HT-29 (cell line): ENCODE results near the gene ACVR1.

GRCh38 chr2:152681129-152681414 is 36.2 kb downstream of the PRPF40A start:
- RAMPAGE, long total RNA: no peak

- RAMPAGE, long total RNA: no peak
These were observed 1.7 kb downstream of the RPRM start for GRCh38 chr2:153476403-153477638.

- RAMPAGE, long total RNA: no peak
These were observed 30.6 kb upstream of the RPRM start for GRCh38 chr2:153509215-153509521.

- RAMPAGE, long total RNA: no peak
These were observed 649 bp upstream of the GALNT13 start for GRCh38 chr2:153871049-153871497.

DNA sequence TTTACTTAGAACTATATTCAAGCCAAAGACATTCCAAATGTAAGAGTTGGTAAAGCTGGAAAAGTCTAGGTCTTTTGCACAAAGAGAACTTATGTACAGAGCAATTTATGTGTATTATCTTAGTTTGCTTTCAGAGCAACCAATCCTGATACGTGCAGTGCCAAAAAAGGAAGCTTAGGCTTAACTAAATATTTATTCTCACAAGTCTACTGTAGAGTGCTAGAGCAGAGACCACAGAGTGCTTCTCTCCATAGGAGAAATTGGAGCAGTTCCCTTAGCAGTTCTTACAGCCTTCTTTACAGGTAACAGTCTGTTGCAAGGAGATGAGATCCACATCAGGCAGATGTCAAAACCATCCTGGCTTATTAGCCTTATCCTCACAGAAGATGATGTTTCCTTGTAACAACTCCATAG is 250.8 kb upstream of the KCNJ3 start:
- RAMPAGE, long total RNA: no peak

DNA sequence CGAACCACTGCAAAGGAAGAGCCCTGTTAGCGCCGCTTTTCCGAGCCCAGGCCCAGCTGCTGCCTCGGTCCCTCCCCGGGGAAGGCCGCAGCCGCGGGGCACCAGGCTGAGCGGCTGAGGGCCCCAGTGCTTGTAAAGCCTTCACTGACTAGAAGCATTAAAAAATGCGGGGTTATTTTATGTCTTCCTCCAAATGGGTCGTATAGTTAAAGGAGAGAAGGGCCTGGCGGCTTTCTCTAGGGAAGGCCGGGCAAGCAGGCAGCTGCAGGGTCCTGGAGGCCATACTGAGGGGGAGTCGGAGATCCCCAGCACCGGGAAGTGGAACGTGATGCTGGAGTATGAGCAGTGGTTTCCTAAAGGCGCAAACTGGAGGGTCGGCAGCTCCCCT is 4.5 kb downstream of the NR4A2 start:
- RAMPAGE, long total RNA: no peak

GRCh38 chr2:156334709-156334961 is 2.1 kb upstream of the NR4A2 start:
- RAMPAGE, long total RNA: no peak

GRCh38 chr2:156338560-156339328 is 6.2 kb upstream of the NR4A2 start:
- RAMPAGE, long total RNA: no peak

GRCh38 chr2:156399868-156400946 is 36.0 kb upstream of the GPD2 start:
- RAMPAGE, long total RNA: no peak

- RAMPAGE, long total RNA: no peak
These were observed 83.8 kb upstream of the GALNT5 start for GRCh38 chr2:157173693-157174174.

GRCh38 chr2:157417860-157418737 is 25.8 kb downstream of the CYTIP start:
- RAMPAGE, long total RNA: no peak

- RAMPAGE, long total RNA: no peak
These were observed 3.9 kb downstream of the CYTIP start for GRCh38 chr2:157439857-157440491.

DNA sequence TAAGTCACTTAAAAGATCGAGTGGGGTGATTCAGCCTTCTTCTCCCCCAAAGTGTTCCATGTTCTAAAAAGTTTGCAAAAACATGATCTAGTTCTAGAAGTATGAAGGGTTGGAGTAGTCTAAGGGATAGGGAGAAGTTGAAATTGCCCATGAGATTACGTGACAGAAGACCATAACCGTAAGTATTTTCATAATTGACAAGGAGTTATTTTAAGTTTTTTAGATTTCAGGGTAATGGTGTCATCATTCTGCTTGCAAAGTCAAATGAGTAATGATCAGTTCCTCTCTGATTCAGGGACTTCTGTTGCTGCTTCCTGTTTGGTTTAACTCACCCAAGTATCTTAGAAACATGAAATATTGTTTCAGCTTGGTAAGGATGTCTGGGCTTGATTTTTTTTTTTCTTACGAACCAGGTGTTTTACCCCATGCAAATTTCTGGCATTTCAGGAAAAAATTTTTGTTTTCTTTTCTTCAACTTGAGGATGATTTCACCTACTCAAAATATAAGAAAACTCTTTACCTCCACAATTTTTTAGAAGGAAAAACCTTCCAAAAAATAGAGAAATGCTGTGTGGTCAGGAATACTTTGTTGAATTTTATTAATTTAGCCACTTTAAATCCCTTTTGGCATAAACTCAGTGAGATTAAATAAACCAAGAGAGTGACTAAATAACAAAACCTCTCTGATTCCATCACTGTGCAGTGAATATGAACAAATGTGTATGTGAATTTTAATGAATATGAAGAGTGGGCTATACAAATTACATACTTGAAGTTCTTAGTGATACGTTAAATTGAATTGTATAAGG is 25.6 kb upstream of the CYTIP start:
- RAMPAGE, long total RNA: no peak

GRCh38 chr2:157747991-157748632 is 119.4 kb upstream of the ACVR1C start:
- RAMPAGE, long total RNA: no peak

DNA sequence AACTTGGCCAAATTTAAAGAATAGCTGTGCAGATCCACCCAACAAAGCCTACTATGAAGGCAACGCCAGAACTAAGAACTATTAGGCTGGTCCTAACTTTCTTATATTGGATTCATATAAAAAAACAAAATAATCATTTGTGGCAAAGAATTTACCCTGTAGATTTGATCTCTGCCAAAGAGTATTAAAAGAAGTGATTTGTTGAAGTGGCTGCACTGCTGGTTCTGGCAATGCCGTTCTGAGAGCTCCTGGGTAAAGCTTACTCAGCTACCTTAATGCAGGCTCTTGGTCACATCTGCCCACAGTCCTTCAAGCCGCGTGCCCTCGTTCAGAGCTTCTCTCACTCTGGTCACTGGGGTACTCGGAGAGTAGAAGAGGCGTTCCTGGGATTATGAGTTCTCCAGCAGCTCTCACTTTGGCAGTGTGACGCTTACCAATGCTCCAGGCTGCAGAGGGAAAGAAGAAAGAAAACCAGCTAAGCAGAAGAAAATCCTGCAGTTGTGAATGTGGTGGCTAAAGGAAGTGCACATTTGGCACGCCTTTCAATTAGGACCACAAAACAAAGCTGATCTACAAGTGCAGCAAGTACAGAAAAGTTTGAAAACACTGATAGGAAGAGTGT is 57.9 kb downstream of the ACVR1 start:
- RAMPAGE, long total RNA: no peak

- RAMPAGE, long total RNA: no peak
These were observed 19.9 kb downstream of the ACVR1 start for GRCh38 chr2:157856097-157856734.

GRCh38 chr2:157875576-157876498 is at the start of gene ACVR1:
Gene ACVR1 (minus strand): TSS chr2:157876330.
- RAMPAGE, long total RNA: no peak

DNA sequence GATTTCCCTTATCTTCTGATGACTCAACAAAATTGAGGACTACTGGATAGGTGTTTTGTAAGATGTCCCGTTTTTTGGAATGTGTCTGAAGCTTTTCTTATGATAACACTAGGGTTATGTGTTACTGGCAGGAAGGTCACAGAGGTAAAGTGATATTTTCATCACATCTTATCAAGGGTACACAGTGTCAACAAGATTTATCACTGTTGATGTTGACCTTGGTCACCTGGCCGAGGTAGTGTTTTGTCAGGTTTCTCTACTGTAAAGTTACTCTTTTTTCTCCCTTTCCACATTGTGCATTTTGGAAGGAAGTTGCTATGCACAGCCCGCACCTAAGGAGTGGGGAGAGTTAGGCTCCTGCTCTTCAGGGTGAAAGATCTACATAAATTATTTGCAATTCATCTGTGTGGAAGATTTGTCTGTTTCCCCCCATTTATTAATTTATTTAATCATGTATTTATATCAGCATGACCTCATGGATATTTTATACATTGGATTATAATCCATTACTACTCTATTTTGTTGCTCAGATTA is 44.7 kb upstream of the UPP2 start:
- RAMPAGE, long total RNA: no peak

DNA sequence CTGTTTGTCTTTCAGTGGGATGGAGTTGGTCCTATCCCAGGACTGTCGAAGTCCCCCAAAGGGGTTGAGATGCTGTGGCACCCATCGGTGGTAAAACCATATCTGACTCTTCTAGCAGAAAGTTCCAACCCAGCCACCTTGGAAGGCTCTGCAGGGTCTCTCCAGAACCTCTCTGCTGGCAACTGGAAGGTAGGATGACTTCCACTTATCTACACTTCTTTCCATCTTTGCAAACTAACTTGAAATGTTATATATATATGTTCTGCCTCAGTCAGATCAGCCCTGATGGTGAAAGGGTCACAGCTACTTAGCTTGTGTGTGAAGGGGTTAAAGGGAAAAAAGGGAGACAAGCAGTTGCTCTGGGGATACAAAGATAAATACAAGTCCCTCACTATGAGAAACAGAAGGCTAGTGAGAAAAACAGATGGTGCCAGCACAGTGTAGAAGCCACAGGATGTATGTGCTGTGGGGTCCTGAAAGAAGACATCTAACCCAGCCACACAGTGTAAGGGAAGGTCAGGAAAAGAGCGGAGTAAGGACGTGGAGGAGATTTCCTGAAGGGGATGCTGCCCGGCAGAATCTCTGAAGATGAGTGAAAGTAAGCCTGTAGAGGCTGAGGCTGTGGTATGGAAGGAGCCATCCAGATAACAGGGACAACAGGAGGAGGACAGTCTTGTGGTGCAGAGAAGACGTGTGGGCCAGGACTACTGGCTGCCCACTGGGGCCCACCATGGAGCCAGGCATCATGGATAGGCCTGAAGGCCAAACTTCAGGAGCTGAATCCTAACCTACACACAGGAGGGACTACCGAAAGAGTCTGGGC is 131.6 kb upstream of the DAPL1 start:
- RAMPAGE, long total RNA: no peak

DNA sequence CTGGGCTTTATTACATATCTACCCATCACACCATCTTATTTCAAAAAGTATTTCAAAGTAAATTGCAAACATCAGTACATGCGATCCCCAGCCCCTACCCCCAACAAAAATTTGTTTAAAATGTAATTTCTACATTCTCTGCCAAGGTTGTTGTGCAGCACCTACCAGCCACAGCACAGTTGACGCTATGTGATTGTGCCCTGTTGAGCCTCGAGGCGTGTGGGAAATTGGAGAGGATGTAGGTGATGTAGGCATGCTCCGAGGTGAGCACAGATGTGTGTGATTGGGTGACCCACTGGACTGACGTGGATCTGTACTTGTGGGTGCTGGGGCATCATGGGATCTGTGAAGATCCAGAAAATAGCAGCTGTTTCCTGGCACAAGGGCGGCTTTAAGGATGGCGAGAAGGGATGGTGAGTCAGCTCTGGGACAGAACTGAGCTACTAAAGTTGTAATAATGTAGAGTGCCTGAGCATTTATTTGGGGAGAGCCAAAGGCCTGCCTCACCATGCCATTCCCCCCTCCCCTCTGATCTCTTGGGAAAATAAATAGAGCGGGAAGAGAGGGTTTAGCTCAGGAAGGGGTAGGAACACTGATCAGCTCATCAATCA is 30.0 kb downstream of the TANC1 start:
- RAMPAGE, long total RNA: no peak